Mononuclear cell (primary cell): ENCODE data around the gene PLEKHG4B.

- RRBS, result no CpG with 5 or more reads among the region's 3 CpGs
Measured at GRCh38 chr5:14949-15393, 77.0 kb upstream of the PLEKHG4B start.

- RRBS, result 5% methylated on average over 21 of the region's 80 CpGs
Measured at GRCh38 chr5:91803-92521, at the start of gene PLEKHG4B. TSS of gene PLEKHG4B (plus strand) at chr5:92168.

- RRBS, result no CpG with 5 or more reads among the region's 35 CpGs
Measured at GRCh38 chr5:170898-171676, 20.2 kb upstream of the LRRC14B start.

GRCh38 chr5:278844-279596 lies 7.6 kb downstream of the PDCD6 start:
- RRBS, result no CpG with 5 or more reads among the region's 21 CpGs

GRCh38 chr5:294410-295162 lies 23.1 kb downstream of the PDCD6 start:
- RRBS, result no CpG with 5 or more reads among the region's 27 CpGs

- RRBS, result no CpG with 5 or more reads among the region's 19 CpGs
Measured at GRCh38 chr5:345648-346228, 24.2 kb downstream of the AHRR start.

DNA sequence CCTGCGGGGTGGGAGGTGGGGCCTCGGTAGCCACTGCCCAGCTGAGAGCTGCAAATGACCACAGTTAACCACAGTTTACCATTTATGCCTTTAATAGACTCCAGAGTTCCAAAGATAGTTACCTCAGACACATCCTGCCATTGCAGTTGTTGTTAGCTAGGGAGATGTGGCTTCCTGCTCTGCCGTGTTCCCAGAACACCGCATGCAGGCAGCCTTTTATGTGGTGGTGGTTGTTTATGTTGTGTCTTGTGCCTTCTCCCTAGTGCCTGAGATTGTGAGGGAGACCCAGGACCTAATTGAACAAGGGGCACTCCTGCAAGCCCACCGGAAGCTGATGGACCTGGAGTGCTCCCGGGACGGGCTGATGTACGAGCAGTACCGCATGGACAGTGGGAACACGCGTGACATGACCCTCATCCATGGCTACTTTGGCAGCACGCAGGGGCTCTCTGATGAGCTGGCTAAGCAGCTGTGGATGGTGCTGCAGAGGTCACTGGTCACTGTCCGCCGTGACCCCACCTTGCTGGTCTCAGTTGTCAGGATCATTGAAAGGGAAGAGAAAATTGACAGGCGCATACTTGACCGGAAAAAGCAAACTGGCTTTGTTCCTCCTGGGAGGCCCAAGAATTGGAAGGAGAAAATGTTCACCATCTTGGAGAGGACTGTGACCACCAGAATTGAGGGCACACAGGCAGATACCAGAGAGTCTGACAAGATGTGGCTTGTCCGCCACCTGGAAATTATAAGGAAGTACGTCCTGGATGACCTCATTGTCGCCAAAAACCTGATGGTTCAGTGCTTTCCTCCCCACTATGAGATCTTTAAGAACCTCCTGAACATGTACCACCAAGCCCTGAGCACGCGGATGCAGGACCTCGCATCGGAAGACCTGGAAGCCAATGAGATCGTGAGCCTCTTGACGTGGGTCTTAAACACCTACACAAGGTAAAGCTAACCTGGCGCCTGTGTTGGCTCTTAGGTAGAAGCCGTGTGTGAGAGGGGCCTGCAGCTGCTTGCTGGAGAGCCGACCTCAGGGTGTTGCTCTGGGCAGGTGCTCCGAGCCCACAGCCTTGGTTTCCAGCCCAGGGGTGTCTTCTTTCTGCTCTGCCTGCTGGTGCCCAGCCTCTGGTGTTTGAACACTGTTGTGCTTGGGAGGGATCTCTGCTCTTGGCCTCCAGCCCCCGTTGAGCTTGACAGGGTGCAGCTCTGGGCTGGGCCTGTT lies 10.5 kb downstream of the EXOC3 start:
- RRBS, result no CpG with 5 or more reads among the region's 30 CpGs

GRCh38 chr5:456723-457227 lies 13.8 kb downstream of the EXOC3 start:
- RRBS, result 80% methylated on average over 1 of the region's 14 CpGs

GRCh38 chr5:520399-520952 lies 3.8 kb downstream of the SLC9A3 start:
- RRBS, result no CpG with 5 or more reads among the region's 12 CpGs

- RRBS, result 50% methylated on average over 3 of the region's 22 CpGs
Measured at GRCh38 chr5:543968-544604, 19.8 kb upstream of the SLC9A3 start.

- RRBS, result no CpG with 5 or more reads among the region's 9 CpGs
Measured at GRCh38 chr5:657411-658109, 35.6 kb downstream of the TPPP start.

- RRBS, result no CpG with 5 or more reads among the region's 52 CpGs
Measured at GRCh38 chr5:692453-693116, 567 bp downstream of the TPPP start.

- RRBS, result 95% methylated on average over 5 of the region's 52 CpGs
Measured at GRCh38 chr5:777203-777997, 7.1 kb downstream of the ZDHHC11B start.

GRCh38 chr5:961083-961487 lies 47.5 kb upstream of the NKD2 start:
- RRBS, result no CpG with 5 or more reads among the region's 15 CpGs

DNA sequence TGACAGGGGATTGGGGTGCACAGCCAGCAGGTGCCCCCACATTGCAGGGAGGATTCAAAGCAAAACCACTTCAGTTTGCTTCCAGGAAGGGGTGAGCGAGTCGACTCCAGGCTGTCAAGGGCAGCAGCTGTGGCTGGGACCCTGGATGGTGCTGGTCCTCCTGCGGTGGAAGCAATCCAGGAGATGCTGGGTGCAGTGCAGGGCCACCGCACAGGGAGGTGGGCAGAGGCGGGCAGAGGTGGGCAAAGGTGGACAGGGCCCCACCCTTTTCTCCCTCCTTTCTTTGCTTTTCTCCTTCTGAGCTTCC lies 29.0 kb upstream of the NKD2 start:
- RRBS, result no CpG with 5 or more reads among the region's 5 CpGs

GRCh38 chr5:1051268-1052373 lies 43.0 kb downstream of the NKD2 start:
- RRBS, result 97% methylated on average over 9 of the region's 45 CpGs

- RRBS, result 6% methylated on average over 62 of the region's 120 CpGs
Measured at GRCh38 chr5:1155443-1156433, 43.9 kb upstream of the SLC12A7 start.

DNA sequence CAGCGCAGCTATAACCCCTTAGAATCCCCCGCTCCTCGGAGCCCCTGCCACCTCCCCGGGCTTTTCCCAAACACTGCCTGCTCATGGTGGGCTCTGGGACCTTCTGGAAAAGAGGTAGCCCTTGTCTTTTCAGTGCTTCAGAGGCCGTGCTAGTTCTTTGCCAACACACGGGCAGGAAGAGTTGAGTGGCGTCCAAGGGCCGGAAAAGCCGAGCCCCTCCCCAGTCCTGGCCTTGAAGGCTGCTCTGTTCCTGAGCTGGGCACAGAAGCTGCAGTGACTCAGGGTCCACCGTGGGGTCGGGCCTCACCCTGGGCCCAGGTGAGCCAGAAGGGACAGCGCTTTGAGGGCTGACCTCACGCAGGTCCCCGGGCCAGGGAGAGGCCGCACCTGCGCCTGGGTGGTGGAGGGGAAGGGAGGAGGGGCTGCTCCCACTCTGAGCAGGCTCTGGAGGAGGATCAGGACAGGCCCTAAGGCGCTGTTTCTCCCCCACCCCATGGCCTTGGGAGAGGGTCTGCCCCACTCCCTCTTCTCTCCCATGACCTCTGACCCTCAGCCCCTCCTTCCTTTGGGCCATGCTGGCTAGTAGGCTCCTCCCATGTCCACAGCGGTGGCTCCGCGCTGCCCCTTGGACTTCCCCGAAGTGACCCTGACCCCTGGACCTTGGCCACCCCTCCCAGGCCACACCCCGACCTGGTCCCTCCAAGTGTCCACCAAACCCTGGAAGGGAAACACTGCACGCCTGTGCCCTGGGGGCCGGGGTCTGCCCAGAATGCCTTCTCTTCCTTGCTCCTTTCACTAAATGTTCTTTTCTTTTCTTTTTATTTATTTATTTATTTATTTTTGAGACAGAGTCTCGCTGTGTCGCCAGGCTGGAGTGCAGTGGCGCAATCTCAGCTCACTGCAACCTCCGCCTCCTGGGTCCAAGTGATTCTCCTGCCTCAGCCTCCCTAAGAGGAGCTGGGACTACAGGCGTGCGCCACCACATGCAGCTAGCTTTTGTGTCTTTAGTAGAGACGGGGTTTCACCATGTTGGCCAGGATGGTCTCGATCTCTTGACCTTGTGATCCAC lies 19.7 kb upstream of the SLC6A19 start:
- RRBS, result 87% methylated on average over 4 of the region's 32 CpGs

- RRBS, result no CpG with 5 or more reads among the region's 11 CpGs
Measured at GRCh38 chr5:1239814-1240415, 14.7 kb downstream of the SLC6A18 start.

GRCh38 chr5:1316418-1317356 lies 21.8 kb upstream of the TERT start:
- RRBS, result no CpG with 5 or more reads among the region's 26 CpGs